RPMI7951 (cell line): ENCODE data around the genes RGS17 and NOX3.

DNA sequence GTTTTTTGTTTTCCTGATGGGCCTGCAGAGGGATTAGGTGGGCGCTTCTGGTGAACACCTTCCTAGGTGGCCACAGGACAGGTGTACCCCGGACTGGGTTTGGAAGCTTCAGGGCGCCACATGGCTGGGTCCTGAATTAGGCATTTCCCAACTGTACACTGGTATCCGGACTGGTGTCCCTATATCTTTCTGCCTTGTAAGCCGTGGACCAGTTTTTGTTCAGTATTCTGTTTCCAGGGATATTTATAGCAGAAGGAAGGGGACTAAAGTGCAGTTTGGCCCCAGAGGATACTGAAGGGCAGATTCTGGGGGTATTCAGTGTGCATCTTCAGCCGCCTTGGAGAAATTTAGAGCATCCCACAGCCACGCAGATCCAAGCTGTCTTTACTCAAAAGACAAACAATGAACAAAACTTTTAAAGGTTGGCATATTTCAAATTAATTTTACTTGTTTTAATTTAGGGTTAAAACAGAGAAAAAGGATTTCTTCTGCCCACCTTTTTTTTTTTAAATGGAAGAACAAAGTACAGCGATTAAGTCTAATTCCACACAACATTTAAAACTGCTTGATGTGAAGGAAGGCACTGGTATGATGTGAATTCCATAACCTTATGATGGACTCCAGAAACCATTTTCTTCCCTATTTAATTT lies 2.0 kb downstream of the ESR1 start:
- RAMPAGE, long total RNA = no peak

- RAMPAGE, long total RNA = no peak
These were observed 165.3 kb downstream of the SYNE1 start for GRCh38 chr6:152471829-152472203.

GRCh38 chr6:152974745-152975761 lies 7.8 kb downstream of the FBXO5 start:
- RAMPAGE, long total RNA = no peak

- RAMPAGE, long total RNA = no peak
These were observed 597 bp upstream of the FBXO5 start for GRCh38 chr6:152983186-152984090.

DNA sequence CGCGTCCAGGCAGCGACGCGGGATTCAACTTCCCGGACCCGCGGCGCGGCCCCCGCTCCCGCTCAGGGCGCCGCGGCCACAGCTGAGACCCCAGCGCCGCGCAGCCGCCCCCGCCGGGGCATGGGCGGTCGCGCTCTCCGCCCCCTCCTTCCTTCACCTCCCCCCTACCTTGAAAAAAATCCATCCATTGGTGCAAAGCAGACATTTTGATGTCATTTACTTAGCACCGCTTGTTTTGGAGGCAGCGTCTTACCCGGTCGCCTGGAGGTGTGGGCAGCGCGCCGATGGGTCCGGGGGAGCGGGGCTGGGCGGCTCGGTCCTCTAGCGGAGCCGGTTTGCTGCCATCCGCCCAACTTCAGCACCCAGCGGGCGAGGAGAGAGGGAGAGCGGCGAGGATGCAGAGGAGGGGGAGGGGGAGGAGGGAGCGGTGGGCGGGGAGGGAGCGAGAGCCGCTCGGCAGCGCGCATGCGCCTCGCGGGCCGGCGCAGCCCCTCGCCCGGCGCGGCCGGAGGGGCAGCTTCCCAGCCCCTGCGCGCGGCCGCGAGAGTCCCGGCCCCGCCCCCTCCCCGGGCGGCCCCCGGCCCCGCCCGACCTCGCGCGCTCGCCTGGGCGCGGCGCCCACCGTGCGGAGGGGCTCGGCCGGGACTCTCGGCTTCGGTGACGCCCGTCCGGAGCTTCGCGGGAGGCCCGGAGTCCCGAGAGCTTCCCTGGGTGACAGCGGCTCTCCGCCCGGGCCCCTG lies at the start of gene RGS17:
Gene RGS17 (minus strand): TSS at position 412 of the 740 bp plus-strand sequence.
- RAMPAGE, long total RNA = no peak

GRCh38 chr6:153597086-153597399 lies 442.0 kb upstream of the OPRM1 start:
- RAMPAGE, long total RNA = no peak

GRCh38 chr6:154482834-154483569 lies 27.5 kb downstream of the CNKSR3 start:
- RAMPAGE, long total RNA = no peak

- RAMPAGE, long total RNA = no peak
These were observed 23.1 kb downstream of the CNKSR3 start for GRCh38 chr6:154487273-154487944.

GRCh38 chr6:154508281-154509158 lies 2.0 kb downstream of the CNKSR3 start:
- RAMPAGE, long total RNA = no peak

GRCh38 chr6:154771615-154772099 lies 38.4 kb downstream of the SCAF8 start:
- RAMPAGE, long total RNA = no peak

DNA sequence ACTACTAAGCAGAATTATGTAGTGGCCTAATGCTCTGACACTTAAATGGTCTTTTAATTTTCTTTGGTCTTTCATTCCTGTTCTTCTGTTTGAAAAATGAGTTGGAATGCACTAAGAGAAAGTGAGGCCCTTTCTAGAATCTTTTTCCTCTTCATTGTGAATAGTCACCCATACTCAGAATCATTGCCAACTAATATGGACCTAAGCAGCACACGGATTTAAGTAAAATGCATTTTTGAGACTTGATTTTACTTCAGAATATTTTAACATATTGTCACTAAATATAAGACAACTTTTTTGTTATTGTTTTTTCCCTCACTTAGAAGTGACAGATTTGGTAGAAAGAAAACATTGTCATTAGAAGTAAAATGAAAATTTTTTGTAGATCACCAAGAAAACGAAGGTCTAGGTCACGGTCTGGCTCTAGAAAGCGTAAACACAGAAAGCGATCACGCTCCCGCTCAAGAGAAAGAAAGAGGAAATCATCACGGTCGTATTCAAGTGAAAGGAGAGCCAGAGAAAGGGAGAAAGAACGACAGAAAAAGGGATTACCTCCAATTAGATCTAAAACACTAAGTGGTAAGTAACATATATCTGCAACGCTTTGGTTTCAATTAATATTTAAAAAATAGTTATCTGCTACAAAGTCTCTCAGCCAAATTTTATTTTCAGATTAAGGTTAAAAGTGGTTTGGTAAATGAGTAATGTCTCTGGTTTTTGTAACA lies 76.6 kb downstream of the SCAF8 start:
- RAMPAGE, long total RNA = no peak

- RAMPAGE, long total RNA = no peak
These were observed 105.7 kb upstream of the TIAM2 start for GRCh38 chr6:154889261-154889877.

DNA sequence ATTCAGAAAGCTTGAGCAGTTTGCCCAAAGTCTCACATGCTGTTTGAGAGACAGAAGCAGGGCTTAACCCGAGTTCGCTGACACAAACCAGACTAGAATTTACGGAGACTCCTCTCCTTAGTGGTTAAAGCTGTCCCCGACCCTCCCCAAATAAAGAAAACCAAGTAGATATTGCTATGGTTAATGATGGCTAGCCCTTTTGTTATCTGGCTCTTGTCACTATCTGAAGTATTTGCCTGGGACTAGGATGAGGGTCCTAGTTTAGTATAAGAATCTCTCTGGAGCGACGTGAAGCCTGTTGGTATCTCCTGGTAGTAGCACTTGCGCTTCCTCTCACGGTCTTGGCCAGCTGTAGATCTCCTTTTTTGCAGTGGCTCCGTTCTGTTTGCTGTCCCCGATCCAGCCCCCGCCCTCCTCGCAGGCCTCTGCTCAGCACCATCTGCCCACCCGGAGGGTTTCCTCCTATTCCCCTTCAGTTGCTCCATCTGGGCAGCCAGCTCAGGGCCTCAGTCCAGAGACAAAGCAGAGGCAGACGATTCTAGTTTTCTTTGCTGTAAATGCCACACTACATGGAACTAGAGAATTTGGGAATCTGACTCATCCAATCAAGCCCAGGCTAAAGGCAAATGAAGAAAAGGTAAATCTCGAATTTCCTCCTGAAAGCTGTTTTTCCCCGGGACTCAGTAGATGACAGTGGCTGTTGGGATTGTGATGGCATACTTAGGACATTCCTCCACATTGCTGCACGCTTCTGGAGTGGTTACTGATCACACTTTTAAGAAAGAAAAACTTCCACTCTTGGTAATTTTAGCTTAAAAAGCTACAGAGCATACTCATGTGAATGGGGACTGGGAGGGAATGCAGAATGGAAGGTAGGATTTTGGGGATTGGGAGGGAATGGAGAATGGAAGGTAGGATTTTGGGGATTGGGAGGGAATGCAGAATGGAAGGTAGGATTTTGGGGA lies 126.6 kb downstream of the TIAM2 start:
- RAMPAGE, long total RNA = no peak

- RAMPAGE, long total RNA = no peak
These were observed 132.0 kb downstream of the TIAM2 start for GRCh38 chr6:155126892-155127682.

GRCh38 chr6:155188698-155189570 lies 74.9 kb upstream of the CLDN20 start:
- RAMPAGE, long total RNA = no peak

- RAMPAGE, long total RNA = no peak
These were observed 40.0 kb upstream of the CLDN20 start for GRCh38 chr6:155223516-155224538.

DNA sequence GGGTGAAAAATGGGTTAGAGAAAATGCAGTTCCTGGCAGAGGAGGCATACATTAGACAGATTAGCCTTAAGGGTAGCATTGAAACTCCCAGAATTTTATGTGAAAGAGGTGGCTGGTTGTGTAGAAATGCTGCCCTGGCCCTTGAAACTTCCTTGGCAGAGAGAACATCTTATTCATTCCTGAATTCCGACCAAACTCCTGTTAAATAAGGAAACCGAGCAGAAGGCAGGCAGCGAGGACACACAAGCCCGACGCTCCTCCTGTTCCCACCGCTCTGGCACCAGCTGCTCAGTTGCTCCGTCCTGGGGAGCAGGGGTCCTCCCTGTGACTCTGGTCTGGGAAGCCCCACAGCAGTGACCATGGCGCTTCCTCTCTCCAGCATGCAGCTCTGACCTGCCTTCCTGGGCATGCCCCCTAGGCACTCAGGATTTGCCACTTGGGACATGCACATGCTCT lies 35.2 kb upstream of the CLDN20 start:
- RAMPAGE, long total RNA = no peak

DNA sequence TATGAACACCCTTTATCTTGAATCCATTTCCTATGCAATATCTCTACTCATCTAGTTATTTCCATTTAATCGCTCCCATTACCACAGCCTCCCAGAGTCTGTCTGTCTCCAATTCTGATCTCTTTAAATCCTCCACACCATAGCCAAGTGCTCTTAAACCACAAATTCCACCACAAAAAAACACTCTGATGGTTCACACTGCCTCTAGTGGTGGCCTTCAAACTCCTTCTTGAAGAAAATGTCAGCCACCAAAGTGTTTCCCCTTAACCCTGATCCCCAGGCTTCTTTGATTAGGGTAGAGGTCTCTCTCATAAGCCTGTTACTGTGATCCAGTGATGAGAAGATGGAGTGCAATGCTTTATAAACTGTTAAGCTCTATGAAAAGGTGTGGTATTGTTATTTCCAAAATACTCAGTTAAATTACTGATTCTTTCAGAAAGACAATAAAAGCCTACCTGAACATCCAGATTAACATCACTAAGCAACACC lies 4.3 kb downstream of the CLDN20 start:
- RAMPAGE, long total RNA = no peak

DNA sequence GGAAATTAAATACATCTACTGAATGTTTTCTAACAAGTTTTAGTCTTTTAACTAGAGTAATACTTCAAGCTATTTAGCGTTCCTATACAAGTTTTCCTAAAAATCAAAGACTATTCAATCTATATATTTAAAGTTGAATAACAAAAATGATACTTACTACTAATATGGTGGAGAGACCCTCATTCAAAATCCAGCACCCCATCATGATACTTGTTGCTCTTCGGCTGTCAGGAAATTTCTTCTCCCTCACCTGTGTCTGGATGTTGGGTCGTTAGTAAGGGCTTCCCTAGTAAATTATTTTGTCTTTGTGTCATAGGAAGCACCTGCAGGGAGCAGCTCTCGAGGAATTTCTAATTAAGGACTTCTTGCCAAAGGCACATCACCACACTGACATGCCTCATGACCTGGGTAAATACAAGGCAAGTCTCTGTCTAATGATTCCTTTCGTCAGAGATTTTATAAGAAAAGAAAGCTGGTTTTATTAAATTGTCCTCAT lies at the start of gene NOX3:
Gene NOX3 (minus strand): TSS at position 244 of the 496 bp plus-strand sequence.
- RAMPAGE, long total RNA = no peak

DNA sequence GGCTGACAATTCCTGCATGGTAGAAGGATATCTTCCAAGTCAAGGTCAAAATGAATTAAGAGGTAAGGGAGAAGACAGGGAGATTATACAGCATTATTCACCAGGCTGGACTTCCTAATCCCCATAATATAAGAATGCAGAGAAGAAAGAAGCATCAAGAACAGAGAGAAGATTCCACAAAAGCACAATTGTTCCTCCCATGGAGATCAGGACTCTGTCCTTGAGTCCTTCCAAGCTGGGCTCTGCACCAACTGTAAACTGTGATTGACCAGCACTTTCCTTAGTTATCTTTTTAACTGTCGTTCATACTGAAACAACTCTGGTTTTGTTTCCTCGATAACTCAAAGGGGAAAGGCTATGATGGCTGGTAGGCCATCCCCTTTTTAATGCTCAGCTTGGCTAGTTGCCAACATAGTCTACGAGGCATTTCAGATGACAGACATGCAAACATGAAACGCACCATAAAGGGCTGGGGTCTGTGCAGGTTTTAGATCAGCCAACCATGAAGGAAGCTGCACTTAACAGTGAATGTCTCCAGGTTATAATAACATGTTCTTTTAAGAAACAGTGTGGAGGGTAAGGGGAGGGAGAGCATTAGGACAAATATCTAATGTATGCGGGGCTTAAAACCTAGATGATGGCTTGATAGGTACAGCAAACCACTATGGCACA lies 497.1 kb upstream of the ARID1B start:
- RAMPAGE, long total RNA = no peak